ENCODE data around the gene CEP44.

DNA sequence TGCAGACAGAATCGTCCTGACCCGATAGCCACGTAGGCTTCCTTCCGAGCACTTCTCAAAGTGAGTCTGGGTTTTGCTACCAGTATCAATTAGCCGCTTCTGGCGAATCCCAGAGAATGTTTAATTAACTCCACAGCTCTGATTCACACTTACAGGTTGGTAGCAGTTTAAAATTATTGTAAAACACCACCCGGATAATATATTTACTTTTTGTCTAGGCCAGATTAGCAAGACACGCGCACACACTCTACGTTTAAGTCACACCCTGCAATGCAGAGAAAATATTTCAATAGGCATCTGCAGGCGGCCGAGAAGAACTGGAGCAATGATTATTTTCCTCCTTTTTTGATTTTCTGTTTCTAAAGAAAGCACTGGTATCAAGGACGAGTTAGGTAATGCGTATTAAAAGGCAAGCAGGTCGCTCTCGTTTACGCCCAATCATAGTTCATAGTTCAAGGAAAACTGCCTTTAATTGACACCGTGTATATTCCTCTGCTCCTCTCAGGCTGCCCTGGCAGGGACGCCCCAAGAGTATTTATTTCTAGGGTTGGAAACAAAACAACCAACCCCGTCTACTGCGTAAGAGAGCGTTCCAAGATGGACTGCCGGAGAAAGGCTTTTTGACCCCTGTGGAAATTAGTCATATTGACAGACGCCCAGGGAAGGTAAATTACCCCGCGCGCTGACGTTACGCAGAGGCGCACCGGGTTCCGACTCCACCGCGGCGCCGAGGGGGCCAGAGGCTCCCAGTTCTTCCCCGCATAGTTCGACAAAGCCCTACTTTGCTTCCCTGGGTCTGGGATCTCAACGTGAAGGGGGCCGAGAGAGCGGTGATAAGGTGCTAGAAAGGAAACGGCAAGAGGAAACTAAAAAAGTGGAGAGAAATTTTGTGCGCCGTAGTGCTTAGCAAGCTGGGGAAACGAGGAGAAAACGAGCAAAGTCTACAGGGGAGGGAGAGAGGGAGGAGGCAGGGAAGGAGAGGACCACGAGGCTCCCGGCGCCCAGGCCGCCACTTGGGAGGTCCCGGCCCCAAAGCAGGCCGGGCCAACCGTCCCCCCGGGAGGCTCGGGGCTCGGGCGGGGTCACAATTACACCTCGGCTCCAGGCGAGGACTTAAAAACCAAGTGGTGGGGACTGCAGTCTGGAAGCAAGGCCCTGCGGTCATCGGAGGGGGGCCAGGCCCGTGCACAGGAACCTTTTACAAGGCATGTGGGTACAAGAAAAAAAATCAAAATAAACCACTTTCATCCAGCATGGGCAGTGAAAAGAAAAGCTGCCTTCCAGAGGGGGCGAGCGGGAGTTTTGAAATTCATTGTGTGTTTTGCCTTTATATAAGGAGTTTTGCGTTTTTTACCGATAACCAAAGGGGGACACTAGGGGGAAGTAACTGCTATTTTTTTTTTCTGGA is 13.4 kb downstream of the HAND2 start:
- PRO-cap, result no peak

DNA sequence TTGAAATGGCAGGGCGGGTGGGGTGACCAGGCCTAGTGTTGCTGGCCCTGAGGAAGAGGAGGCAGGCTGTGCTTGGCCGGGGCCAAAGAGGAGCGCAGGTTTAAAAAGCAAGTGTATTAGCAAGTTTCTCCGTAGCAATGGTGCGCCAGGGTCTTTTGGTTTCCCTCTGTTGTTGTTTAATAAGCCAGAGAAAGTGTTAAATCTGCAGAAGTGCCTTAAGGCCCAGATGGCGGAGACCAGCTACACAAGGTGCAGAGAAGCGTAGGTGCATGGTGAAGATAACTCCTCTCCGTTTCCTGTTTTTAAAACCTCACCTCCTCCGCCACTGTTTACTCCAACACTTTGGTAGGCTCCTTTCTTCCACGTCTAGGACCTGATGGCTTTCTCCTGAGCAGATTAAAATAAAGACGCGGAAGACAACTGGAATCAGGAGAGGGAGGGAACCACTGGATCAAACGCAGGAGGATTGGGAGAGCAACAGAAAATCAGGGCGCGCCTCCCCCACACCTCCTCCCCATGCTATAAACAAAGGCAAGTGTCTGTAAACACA is 5.3 kb downstream of the HAND2 start:
- PRO-cap, result no peak

GRCh38 chr4:173525192-173525745 is 4.8 kb downstream of the HAND2 start:
- PRO-cap, result no peak

DNA sequence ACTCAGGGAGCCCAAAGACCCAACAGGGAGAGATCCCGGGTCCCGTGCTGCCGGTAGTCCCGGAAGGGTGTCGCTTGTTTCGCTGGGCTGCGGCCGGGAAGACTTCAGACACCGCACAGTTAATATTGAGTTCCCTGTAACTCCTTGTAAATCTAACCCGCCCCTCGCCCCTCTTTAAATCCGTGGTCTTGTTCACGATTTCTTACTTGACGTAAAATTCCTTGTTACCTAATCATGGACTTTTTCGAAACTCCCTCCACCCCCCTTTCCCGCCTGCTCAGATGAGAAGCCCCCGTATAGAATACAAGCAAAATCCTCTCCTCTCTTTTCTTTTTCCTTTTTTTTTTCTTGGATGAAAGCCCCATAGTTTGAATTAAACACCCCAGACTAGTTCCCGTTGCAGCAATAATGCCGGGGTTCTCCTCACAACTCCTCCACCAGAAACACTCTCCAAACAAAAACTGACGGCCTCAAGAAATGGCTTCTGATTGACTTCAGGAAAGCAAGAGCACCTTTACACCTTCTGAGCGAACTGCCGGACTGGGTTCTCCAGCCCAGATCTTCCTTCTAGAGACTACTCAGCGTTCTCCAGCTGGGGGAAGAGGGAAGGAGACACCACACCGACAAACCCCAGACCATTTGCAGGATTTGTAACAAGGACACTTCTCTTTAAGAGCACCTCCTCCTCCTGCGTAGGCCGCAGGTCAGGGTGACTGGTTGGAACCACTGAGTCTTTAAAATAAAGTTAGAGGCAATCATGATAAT is 4.1 kb downstream of the HAND2 start:
- PRO-cap, result no peak

GRCh38 chr4:173533668-173534968 is 4.1 kb upstream of the HAND2 start:
- PRO-cap, result no peak

GRCh38 chr4:173547798-173548161 is 17.8 kb upstream of the HAND2 start:
- PRO-cap, result no peak

GRCh38 chr4:174283507-174284590 is at the start of gene CEP44:
Gene CEP44, plus strand, starts transcription at chr4:174283911.
- PRO-cap, result bidirectional peak, plus-strand start at chr4:174283544, minus-strand start at chr4:174283572; bidirectional peak, plus-strand start at chr4:174283737, minus-strand start at chr4:174283651; bidirectional peak, plus-strand start at chr4:174283923, minus-strand start at chr4:174283928; bidirectional peak, plus-strand start at chr4:174284430, minus-strand start at chr4:174284369

DNA sequence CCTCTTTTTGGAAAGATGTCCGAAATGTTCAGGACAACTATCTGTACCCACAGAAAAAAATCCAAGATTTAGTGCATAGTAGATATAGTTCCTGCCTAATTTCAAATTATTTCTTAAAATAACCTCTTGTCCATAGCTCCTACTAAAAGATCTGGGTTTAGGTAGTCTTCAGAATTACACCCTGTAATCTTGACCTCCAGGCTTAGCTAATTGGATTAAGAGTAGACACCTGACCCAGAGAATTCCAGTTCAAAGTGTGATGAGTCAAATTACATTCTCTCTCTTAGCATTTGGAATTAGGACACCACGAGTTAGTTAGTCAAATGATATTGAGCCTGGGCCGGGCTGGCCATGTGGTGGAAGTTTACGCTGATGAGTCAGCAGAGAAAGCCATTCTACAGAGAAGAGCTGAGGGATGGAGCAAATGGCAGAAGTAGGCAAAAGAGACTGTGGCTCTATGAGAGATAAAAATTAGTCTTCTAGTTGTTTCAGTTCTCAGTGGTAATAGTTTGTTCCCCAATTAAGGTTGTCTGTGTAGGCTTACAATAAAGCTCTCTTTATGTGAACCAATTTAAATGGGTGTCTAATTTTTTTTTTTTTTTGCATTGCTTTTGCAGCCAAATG is 31.0 kb downstream of the CEP44 start:
- PRO-cap, result no peak

GRCh38 chr4:174928023-174928675 is 10.0 kb downstream of the ADAM29 start:
- PRO-cap, result no peak

- PRO-cap, result no peak
These were observed 348.7 kb downstream of the ADAM29 start for GRCh38 chr4:175266982-175267181.

DNA sequence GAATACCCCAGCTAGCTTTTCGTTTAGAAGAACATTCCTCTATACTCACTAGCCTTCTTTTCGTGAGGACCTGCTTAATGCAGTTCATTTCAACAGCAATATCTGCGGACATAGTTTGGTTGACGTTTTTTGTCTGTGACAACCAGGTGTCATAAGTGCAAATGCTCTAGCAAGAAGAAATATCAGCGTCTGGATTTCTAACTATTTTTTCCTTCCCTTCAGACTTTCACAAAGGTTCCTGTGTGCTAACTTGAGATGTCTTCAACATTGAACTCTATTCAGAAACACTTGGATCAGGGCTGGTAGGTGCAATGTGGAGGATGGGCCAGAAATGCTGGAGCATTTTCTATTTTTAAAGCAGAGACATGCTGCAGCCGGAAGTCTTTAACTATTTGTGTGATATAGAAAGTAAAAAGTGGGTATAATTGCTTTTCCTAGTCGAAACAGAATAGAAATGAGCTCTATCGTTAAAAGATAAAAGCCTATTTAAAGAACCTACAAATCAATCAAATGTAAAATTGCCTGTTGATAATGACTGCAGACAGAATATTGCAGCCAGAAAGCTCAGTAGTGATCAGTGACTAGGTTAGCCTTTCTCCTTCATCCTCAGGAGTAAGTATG is 31.6 kb downstream of the ASB5 start:
- PRO-cap, result no peak

- PRO-cap, result bidirectional peak, plus-strand start at chr4:176319988, minus-strand start at chr4:176319723
These were observed 267 bp upstream of the SPCS3 start for GRCh38 chr4:176319603-176319794.

DNA sequence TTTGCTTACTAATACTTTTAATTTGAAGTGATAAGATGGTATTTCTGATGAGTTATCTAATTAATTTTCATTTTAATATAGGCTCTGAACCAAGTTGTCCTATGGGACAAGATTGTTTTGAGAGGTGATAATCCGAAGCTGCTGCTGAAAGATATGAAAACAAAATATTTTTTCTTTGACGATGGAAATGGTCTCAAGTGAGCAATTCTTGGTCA is 7.2 kb downstream of the SPCS3 start:
- PRO-cap, result no peak

DNA sequence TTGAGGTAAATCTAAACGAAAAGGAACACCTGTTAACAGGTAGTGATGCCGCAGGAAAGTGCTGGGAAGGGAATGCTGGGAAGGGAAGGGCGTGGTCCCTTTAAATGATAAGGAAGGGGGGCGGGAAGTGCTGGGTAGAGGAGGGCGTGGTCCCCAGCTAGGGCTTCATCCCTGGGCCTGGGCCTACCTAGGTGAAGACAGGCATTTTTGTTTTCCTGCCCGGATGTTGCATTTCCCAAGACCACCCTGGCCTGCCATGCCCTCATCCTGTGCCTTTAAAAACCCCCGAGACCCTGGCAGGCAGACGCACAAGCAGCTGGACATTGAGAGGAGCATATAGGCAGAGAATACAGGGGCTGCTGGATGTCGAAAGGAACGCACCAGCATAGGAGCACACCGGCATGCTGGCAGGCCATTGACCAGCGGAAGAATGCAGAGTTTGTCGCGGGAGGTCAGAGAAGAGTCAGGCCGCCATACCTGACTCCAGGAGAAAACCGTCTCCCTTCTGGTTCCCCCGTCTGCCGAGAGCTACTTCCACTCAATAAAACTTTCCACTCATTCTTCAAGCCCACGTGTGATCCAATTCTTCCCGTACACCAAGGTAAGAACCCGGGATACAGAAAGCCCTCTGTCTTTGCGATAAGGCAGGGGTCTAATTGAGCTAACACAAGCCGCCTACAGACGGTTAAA is 2.8 kb upstream of the AGA start:
- PRO-cap, result unidirectional peak, plus-strand start at position 304 of the sequence; bidirectional peak, plus-strand start at position 455 of the sequence, minus-strand start at position 432 of the sequence

DNA sequence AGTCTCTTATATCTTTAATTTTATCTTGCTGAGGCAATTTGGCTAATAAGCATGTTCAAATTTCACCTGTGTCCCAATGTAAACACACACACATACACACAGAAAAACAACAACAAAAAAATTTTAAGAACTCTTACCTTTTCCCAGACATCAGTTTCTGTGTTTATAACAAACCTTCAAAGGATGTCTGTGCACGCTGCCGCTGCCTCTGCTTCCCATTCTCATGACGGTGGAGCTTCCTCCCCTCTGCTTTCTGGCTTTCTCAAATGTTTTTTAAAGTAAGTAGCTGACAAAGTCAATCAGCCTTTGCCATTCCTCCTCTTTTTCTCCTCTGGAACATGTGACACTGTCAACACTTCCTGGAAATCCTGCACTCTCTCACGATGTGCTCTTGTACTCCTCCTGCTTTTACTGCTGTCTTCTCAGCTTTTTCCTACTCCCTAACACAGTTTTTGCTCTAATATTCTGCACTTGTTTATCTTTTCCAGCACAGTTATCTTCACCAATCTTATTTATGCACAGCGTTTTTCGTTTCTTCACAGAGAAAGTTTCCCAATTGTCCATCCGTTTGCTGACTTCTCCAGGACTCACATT is 465.5 kb upstream of the AGA start:
- PRO-cap, result no peak

GRCh38 chr4:179719679-179720891 is 2277.8 kb upstream of the AGA start:
- PRO-cap, result unidirectional peak, minus-strand start at chr4:179720639

DNA sequence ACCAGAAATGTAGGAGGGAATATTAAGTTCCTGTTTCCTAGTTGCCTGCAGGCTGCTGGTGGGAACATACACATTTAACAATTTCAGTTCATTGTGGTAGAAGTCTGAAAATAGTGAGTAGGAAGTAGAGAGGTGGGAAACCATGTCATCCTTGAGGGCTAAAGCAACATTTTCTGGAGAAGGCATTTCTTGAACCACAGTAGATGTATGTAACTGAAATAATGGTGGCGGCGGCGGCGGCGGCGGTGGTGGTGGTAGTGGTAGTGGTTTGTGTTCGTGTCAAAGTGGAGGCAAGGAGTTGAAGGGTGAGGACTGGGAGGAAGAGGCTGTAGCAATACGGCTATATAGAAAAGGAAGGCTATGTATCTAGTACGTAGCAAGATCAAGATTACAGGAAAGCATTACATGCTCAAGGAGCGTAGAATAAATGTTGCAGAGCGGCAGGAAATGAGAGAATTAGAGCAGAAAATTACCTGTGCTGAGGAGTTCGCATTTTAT is 1381.5 kb upstream of the TENM3 start:
- PRO-cap, result no peak

DNA sequence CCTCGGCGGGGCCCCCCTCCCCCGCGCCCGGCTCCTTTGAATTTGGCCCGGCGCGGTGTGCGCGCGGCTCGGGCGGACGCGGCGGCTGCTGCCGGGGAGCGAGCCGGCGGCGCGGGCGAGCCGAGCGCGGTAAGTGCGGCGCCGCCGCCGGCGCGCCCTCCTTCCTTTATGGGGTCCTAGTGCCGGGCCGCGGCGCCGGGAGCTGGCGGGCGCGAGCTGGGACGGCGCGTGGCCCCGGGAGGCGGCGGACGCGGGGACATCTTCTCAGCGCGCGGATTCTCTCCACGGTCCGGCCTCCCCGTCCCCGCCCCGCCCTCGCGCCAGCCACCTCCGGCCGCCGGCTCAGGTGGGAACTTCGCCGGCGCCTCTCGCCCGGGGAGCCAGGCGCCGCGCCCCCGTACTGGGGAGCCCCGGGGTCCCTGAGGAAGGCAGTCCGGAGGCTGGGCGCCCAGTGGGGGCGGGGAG is 98.5 kb upstream of the TENM3 start:
- PRO-cap, result bidirectional peak, plus-strand start at position 39 of the sequence, minus-strand start at position 135 of the sequence

GRCh38 chr4:182179047-182179506 is 64.1 kb upstream of the TENM3 start:
- PRO-cap, result bidirectional peak, plus-strand start at chr4:182179320, minus-strand start at chr4:182179247

DNA sequence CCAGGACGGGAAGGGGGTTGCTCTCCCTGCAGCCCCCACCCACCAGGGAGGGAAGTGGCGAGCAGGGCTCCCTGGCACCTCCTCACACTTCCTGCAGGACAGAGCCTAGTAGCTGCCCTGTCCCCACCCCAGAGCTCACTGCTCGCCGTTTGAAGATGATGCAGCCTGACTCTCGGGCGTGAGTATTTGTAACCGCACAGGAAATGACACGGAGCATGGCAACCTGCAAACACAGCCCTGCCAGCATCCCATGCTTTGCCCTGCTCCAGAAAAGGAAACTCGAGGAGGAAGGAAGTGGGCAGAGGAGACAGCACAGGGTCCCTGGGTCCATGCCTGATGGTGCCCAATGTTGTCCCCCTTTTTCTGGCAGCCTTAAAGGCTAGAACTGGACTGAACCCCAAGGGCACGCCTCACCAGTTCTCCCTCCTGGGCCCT is 108.0 kb downstream of the DCTD start:
- PRO-cap, result no peak